ENCODE measurements around the gene NOTCH2NLR.

DNA sequence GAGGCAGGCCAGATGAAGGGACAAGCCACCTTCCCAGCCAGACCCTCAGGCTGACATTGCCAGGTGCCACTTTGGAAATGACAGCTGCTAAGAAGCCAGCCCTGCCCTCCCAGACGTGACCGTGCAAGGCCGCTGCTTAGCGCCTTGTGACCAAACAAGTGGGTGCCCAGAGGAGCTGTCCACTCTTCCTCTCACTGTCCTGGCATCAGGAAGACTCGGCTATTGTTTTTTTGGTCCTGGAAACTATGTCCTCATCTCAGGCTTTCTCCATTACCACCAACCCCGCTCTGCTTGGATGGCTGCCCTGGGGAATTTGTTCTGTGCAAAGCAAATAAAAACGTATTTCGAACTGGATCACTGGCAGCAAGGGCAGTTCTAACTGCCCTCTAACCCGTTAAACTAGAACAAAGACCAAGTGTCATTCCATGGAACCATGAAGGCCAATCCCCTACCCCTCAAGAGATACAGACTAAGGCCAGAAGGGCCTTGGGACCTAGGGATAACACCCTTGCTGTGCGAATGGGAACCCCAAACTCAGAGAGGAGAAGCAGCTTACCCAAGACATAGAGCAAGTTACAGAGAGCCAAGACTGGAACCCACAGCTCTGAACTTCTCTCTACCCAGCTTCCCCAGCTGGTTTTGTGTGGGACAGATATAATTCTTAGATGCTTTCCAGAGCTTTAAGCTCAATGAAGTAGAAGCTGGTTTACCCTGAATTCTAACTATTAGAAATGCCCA, 13.6 kb upstream of the TENT5C start:
- PRO-cap: no peak

DNA sequence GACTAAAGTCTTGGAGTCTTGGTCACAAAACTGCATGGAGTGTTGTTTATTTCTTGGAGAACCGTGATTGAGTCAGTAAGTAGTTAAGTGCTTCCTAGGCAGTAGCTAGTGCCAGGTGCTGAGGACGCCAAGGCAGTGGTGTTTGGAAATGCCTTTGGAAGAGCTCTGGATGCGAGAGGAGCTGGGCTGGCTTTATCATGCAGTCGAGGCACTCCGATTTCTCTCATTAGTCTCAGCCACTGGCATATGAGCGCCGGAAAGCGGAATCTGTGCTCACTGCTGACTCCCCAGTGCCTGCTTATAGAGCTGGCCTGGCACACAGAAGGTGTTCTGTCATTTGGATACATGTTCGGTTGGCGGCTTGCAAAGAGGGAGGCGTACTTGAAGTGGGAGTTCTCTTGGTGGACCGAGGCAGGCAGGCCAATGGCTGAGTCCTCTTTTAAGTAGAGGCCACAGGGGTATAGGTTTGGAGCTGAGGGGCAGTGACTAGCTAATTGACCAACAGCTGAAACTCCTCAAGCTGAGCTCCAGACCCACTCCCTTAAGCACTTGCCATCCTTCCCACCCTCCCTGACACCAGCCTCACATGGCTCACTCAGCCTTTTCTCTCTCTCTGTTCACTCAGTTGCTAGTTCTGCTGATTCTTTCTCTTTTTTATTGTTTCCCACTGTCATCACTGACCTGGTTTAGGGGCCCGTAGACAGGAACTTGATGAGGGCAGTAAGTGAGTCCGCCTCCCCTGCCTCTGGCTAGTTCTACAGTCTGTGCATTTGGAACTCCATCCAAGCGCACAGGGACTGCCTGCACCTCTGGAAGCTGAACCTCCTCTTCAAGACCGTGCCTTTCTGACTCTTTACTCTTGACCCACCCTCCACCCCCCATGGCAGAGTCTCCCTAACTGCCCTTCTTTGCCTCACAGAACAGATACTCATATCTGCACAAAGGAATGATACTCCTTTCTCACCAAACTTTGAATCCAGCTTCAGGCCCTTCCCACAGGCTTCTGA, 3.9 kb downstream of the TENT5C start:
- PRO-cap: bidirectional peak, plus-strand start at position 463 of the sequence, minus-strand start at position 415 of the sequence

DNA sequence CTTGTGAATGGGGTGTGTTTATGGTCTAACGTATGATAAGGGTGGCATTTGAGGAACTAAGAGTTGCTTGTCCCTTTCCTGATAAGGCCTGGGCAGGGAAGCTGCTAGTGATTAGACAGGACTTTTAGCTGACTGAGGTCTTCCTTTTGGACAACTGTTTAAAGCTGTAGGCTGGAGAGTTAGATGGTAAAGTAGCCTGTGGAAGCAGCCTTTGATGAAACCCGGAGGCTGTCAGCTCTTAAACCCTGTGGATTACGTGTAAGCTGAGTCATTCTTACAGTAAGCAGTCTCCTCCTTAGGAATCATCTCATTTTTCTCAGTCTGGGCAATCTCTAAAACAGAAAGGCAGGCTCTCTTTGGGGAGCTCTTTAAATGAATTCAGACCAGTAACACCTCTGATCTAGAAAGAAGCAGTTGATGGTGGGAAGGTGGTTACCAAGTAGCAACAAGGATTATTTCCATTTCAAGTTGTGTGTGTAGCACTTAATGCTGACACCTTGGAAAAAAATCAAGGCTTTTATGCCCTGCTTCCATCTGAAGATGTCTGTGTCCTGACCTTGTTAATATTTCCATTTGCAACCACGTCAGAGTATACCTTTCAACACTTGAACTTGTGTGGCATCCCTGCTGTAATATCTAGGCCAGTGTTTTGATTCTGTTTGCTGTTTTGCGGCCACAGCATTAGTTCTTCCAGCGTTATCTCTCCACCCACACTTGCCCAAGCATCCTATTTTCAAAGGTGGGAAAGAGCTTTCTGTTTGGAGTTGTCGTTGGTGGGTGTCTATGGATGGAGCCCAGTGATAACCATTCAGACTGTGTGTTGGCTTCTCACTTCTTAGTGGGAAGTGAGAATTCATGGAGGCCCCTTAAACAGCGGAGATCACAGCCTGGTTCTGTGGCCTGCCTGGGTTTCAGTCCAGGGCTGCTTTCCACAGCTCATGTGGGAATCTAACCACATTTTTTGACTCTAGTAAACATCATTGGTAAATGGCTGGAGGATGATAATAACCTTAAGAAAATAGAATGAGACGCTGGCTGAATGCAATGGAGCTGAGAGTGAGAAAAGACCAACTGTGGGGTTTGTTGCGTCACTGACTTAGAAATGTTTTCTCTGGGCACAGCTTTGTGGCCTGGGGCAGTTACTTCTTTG, 7.3 kb downstream of the TENT5C start:
- PRO-cap: bidirectional peak, plus-strand start at position 84 of the sequence, minus-strand start outside the sequence; bidirectional peak, plus-strand start at position 189 of the sequence, minus-strand start at position 213 of the sequence

GRCh38 chr1:117623186-117624378, 17.7 kb downstream of the TENT5C start:
- PRO-cap: no peak

- PRO-cap: no peak
Measured at GRCh38 chr1:117671907-117672192, 66.0 kb downstream of the TENT5C start.

- PRO-cap: no peak
Measured at GRCh38 chr1:117899024-117899400, 30.4 kb downstream of the GDAP2 start.

- PRO-cap: no peak
Measured at GRCh38 chr1:118118334-118118914, 66.6 kb downstream of the SPAG17 start.

GRCh38 chr1:118291610-118292227, 106.7 kb upstream of the SPAG17 start:
- PRO-cap: no peak

DNA sequence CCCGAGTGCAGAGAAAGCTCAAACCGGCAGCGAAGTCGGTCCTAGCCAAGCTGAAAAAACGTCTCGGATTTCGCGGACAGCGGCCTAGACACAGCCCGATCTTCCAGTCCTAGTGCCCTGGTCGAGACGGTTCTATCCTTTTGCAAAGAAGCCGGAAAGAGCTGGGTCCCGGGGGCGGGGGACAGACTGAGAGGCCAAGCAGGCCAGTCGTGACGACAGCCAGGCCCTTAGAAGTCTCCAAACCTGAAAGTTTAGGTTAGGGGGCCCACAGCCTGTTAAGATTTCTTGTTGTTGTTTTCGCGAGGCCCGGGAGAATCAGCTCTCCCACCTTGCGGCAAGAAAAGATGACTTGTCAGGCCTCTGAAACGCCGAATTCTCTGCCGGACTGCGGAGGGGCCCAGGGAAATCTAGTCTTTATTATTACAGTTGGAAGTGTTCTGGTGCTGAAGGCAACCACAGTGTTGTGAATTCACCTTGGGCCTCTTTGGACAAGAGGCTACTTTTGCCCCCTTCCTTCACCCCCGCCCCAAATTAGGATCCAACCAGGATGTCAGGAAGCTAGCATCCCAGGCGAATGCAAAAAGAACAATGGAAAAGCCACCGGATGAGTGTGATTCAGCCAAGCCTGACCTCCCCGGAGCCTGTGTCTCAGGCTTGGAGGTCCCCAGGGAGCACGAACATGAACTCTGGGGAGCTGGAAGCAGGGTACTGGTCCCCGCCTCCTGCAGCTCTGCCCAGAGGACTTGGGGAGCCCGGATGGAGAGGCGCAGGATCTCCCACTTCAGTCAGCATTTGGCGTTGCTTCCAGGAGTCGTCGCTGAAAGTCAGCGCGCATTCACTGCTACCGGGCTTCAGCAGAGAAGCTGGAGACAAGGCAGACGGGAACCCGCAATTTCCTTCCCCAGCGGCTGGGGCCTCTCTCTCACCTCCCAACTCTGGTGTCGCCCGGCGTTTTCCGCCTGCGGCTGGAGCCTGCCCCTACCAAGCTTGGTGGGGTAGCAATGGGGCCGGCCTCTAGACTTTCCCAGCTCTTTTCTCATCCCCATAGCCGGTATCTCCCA, 1.6 kb upstream of the TBX15 start:
- PRO-cap: no peak

DNA sequence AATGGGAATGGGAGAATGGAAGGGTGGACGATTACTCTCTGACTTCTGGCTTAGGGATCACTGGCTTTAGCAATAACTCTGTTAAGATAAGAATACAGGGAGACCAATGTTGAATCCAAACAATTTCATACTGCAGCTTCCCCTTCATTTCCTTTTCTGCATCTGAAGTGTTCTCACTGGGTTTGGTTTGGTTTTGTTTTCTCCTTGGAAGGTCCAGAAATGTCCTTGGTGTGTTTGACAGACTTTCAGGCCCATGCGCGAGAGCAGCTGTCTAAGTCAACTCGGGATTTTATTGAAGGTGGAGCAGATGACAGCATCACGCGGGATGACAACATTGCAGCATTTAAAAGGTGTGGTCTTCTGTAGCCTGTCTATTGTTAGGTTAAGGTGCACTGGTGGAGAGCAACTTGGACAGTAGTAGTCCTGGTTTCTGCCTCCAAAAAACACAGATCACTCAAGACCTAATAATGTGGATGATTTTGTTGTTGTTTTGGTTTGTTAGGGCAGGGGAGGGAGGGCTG, 12.3 kb downstream of the HAO2 start:
- PRO-cap: no peak

DNA sequence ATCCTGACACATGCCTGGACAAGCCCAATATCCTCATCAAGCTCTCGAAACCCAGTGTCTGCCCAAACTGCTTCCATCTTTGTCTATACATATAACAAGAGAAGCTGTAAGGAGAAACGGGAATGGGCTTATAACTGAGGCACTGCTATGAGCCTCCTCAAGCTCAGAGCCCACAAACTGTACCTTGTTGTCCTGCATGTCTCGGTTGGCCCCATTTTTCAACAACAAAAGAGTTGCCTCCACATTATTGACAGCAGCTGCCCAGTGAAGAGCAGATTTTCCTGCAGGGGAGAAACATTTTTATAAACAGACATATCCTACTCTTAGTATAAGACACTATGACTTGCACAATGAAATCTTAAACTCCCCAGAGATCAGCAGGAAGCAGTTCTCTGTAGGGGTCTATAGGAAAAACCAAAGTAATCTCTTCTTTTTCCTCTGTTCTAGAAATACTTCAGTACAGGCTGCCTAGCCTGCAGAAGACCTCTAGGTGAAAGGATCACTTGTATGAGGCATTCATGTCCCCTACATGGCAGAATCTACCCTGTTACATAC, 21.2 kb upstream of the ADAM30 start:
- PRO-cap: no peak

DNA sequence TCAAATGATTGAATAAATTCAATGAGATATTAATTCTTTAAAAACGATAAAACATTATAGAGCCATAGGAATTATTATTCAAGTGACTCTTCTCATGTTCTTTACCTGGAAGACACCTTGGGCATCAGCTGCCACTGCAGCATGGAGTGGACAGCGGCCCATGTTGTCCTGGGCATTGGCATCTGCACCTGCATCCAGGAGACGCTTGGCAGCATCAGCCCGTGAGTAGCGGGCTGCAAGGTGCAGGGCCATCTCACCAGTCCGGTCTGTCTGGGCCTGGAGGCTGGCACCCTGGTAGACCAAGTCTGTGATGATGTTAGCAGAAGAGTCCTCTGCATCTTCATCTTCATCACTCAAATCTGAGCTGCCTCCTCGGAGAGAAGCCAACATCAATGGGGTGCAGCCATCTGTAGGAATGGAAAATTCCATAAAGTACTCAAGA, 22.9 kb upstream of the ADAM30 start:
- PRO-cap: no peak

- PRO-cap: no peak
Measured at GRCh38 chr1:120486938-120487622, 72.2 kb downstream of the NBPF8 start.

- PRO-cap: unidirectional peak, plus-strand start at chr1:120724153
Measured at GRCh38 chr1:120723495-120724464, at the start of gene NOTCH2NLR. Gene NOTCH2NLR, plus strand, starts transcription at chr1:120723945.

DNA sequence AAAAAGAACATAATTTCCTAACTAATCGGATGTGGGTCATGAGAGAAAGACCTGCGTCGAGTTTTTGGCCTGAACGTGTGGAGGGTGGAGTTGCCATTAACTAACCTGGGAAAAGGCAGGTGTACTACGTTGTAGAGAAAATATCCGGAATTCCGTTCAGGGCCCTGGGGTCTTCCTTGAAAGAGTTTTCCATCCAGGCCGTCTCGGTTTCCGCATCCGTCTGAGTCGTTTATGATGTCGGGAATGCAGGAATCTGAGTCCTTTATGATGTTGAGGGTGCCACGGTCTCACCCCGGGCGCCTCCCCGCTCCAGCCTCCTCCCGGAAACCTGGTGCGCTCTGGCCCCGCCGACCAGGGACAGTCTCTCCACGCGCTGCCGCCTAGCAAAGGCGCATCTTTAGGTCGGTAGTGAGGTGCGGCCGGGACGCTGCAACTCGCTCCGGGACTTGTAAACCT, 132.2 kb downstream of the FAM72B start:
- PRO-cap: no peak

- PRO-cap: no peak
Measured at GRCh38 chr1:121087155-121087620, 97.0 kb downstream of the FAM72B start.

DNA sequence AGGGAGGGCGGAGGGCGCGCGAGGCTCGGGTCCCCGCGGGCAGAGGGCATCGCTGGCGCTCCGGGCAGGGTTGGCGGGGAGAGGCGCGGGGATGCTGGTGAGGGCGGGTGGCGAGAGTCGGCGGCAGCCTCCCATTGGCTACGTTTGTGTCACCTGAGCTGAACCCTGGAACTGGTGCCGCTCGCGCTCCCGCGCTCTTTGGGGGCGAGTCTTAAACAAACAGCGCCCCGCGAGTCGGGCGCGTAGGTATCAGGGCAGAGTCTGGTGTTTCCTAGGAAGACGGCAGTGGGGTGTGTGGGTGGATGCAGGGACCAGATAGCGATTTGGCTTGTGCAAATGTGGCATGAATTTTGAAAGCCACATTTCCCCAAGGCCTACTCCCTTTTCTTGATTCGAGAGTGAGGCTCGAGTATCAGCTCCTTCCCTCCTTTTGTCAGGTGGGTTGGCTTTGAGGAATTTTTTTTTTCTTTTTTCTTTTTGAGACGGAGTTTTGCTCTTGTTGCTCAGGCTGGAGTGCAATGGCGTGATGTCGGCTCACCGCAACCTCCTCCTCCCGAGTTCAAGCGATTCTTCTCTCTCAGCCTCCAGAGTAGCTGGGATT, 334.8 kb downstream of the SRGAP2C start:
- PRO-cap: bidirectional peak, plus-strand start at position 285 of the sequence, minus-strand start at position 85 of the sequence

GRCh38 chr1:143974506-143974705, 2.6 kb upstream of the FAM72C start:
- PRO-cap: unidirectional peak, minus-strand start at chr1:143974601

DNA sequence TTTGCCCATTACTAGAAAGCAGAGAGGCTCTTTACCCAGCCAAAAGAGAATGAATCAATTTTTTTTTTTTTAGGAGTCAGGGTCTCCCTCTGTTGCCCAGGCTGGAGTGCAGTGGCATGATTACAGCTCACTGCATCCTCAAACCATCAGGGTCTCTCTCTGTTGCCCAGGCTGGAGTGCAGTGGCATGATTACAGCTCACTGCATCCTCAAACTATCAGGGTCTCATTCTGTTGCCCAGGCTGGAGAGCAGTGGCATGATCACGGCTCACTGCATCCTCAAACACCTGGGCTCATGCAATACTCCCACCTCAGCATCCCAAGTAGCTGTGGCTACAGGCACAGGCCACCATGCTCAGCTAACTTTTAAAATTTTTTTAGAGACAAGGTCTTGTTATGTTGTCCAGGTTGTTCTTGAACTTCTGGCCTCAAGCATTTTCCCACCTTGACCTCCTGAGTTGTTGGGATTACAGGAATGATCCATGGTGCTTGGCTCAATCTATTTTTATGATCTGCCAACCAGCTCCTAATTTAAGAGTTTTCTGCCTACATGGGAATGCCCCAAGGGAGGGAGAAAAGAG, 142.6 kb downstream of the SRGAP2B start:
- PRO-cap: no peak

- PRO-cap: no peak
Measured at GRCh38 chr1:145191327-145191850, 50.6 kb downstream of the PPIAL4D start.

Measured in rectum (tissue), 1 donor.